ENCODE measurements around a stretch of chr5.

DNA sequence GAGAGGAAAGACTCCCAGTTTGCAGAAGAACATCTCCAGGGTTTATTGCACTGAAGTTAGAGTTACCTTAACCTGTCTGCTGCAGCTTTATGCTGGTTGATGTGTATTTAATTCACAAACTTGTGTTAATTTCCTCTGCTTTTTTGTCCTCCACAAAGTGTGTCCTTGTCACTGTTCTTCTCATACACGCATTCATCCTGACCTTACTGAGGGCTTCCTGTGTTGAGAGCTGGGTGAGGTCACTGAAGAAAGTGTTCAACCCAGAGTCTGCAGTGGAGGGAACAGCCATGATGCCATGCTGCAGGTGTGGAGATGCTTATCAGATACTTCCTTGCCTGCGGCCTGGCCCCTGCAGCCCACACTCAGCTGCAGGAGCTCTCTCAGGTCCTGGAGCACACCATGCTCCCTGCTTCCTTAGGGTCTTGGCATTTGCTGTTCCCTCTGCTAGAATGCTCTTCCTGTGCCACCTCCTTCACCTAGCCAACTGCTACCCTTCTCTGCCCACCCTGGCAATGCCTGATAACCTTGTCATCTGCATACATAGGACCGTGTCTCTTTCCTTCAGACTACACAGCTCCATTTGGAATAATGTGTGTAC lies 108.1 kb upstream of the SPRY4 start:
- PRO-cap, result no peak

DNA sequence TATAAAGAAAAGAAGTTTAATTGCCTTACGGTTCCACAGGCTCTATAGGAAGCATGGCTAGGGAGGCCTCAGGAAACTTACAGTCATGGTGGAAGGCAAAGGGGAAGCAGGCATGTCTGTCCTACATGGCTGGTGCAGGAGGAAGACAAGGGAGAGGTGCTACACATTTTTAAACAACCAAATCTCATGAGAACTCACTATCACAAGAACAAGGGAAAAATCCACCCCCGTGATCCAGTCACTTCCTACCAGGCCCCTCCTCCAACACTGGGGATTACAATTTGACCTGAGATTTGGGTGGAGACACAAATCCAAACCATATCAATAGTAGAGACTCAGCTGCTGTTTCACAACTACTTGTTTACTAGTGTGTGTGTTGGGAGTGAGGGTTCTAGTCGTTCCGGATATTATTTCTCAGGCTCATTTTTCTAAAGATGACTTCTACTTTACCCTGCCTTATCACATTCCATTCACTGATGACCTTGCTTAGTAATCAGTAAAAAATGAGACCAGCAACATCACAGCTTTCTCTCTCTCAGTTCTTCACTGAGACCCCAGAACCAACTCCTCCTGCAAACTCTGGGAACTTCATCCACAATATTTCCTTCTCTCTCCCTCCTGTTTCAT lies 121.3 kb upstream of the SPRY4 start:
- PRO-cap, result no peak

DNA sequence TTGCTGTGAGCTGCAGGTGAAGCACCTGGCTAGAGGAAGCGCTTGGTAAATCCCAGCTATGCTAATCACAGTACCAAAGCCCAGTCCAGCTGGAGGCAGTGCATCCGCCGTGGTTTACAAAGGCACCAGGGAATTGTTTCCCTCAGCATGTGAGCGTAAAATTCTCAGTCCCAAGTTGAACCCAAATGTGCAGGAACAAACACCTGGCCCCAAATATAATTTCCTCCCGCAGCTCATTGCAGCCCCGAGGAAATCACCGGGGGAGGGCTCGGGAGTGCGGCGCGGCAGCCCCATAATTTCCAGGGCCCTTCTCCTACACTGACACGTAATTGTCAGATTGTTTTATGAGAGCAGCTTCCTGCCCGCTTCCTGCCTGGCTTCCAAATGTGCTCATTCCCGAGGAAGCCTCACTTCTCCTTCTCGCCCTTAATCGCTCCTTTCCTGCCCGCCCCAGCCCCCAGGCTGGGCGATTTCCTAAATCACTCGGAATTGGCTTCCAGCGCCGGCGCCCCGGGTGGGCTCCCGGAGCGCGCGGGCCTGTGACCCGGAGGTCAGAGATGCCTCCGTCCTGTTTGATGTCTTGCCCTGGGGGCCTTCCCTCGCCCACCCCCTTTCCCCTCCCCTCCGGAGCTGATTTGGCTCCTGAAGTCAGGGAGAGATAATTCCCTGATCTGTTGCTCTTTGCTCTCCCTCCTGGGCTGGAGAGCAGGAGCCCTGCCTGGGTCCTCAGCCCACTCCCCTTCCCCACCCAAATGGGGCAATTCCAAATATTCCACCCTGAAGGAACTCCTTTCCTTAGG lies 134.3 kb downstream of the FGF1 start:
- PRO-cap, result bidirectional peak, plus-strand start at position 477 of the sequence, minus-strand start at position 320 of the sequence; unidirectional peak, minus-strand start at position 574 of the sequence

- PRO-cap, result no peak
Measured at GRCh38 chr5:142716071-142716487, 30.2 kb upstream of the FGF1 start.

DNA sequence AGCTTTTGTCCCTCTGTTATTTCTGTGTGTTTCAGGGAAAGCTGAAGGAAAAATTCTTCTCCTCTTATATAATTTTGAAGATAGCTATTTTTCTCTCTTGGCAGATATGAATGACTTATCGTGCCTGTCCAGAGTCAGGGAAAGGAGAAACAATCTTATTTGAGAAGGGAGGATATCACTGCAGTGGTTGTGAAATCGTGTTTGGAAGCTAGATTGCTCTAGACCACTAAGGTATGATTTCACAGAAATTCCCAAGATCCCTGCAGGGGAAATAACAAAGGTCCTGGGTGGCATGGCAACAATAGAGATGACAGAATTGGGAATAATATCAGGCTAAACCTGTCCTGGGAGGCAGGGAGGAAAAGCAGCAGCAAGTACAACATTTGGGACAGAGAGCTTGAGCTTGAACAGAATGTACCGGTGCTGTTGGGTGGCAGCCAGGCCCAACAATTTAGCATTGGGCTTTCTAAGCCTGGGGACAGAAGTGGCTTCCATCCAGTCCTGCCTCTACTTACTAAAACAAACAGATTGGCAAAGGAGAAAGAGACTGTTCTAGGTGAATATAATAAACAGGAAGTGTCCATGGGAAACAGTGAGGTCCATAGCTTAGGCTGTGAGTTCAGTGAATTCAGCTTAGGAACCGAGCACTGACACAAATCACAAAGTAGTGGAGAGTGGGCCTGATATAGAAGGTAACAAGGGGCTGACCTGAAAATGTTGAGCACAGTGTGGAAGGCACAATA lies 17.0 kb upstream of the ARHGAP26 start:
- PRO-cap, result bidirectional peak, plus-strand start at position 342 of the sequence, minus-strand start at position 185 of the sequence

DNA sequence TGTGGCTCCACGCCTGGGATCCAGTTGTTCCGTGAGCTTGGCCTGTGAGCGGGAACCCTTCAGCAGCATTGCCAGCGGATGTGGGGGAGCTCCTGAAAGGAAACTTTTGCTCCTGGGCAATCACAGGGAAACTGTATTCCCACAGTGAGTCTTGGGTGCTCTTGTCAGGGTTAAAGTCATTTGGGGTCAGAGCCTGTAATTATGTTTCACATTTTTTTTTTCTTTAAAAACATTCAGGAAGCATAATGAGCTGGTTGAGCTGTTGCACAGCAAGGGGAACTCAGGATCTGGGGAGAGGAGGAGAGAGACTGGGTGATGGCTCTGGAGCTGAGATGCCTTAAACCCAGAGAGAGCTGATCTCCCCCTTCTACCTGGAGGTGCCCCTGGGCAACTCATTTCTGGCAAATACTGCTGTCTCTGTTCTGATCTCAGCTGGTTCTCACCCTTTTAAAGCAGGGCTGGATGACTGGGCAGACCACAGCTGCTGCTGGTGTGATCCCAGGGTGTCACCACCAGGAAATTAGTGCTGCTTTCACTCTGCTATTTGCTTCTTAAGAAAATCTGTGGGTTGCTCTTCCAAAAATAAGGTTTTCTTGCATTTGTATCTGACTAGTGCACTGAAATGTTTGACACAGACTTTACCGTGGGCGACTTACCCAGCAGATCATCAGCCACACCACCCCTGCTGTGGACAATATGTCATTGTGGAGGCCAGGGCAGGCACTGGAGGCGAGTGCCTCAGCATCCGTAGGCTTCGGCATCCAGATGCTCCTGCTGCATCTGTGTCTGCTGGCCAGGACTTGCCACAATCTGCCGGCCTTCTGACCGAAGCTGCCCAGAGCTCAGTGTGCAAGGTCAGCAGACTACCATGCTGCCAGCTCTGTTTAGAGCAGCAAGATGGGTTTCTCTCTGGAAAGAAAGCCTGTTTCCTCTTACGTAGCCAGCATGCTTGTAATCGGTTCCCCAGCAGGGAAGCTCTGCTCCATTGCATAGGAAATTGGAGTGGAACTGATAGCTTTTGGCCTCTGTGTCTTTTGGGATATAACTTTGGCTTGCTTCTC lies 13.4 kb downstream of the ARHGAP26 start:
- PRO-cap, result no peak

GRCh38 chr5:142816934-142817527 lies 46.9 kb downstream of the ARHGAP26 start:
- PRO-cap, result no peak

DNA sequence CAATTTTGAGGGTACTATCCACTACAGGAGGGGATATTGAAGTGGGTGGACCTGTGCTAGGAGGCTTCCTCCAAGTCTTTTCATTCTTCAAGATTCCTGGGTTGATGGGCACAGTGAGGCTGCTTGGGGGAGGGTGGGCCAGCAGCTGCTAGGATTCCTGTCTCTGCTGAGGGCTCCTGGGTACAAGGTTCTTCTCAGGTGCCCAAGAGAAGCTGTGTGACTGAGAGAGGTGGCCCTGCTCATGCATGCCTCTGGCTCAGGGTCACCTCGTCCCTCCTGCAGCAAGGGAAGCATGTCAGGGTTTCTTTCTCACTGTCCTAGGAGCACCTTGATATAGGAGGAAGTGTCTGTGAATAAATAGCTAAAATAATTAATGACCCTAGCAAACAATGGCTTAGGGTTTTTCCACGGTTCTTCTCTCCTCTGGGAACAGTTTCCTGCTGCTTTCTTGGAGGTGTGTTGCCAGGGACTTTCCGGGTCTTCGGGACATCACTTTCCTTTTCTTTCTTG lies 87.1 kb downstream of the ARHGAP26 start:
- PRO-cap, result no peak

DNA sequence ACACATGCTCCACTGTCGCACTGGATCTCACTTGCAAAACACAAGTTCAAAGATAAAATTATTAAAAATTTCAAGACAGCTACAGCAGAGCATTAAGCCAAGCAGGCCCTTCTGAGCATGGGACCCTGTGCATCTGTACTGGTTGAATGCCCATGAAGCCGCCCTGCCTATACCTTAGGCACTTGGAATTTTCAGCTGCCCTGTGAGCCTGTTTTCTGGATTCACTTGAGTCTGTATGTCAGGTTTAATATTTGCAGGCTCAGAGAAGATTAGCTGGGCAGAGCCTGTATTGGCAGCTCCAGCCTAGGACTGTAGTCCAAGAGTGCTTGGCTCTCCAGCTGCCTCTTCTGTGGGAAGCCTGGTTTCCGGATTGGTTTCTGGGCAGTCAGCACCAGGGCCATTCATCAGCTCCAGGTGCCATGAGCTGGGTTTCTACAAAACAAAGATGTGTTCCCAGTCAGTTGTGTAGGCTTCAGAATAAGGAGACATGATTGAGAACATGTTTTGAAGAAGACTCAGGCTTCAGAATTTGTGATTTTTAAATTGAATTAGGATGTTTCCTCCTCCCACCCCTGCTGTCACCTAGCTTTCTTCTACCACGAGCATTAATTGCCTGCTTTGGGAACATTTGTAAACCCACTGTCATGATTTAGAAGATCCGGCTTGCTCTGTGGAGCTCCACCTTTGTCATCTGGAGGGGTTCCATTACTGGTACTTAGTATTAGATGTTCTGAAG lies 90.1 kb downstream of the ARHGAP26 start:
- PRO-cap, result no peak

GRCh38 chr5:142864114-142865256 lies 94.3 kb downstream of the ARHGAP26 start:
- PRO-cap, result no peak

DNA sequence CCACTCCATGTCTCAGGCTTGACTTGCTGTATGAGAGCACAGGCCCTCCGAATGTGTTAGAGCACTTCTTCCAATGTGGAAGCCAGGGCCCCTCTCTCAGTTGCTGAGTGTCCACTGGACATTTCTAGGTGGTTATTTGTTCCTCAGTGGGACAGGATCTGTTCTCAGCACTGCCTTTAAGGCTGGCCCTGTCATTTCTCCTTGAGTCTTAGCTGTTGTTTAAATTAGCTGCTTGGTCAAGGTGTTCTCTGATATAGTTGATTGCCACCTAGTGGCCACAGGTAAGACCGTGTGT lies 96.7 kb downstream of the ARHGAP26 start:
- PRO-cap, result no peak

DNA sequence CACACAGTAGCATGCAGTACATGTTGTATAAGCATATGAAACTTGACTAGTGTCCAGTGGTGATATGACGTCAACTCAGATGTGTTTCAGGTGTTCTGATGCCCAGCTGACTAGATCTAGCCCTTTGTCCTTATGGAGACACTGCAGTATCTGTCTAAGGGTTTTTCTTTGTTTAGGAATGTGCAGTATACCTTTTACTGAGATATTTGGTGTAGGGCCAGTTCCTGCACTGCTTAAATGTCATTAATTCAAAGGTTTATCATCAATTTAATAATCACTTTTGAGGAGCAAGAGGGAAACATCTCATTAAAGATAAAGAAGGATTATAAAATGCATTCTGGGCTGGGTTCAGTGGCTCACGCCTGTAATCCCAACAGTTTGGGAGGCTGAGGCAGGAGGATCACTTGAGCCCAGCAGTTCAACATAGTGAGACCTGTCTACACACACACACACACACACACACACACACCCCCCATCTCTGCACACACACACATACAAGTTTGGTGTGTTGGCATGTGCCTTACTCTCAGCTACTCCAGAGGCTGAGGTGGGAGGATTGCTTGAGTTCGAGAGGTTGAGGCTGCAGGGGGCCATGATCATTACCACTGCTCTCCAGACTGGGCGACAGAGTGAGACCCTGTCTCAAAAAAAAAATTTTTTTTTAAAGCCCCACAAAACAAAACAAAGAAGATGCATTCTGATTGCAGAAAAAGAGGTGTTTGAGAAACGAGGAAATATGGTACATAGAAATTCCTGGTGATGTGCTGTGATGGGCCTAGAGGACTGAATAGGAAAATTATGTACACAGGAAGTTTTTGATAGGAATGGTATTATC lies 184.7 kb downstream of the ARHGAP26 start:
- PRO-cap, result no peak

DNA sequence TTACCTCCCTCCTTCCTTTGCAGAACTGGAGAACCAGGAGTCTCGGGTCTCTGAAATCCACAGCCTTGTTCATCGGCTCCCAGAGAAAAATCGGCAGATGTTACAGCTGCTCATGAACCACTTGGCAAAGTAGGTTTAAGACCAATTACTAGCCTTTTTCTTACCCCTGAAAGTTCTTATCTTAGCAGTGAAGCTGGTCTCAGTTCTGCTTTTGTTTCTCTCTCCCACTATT lies 287.4 kb downstream of the ARHGAP26 start:
- PRO-cap, result no peak

DNA sequence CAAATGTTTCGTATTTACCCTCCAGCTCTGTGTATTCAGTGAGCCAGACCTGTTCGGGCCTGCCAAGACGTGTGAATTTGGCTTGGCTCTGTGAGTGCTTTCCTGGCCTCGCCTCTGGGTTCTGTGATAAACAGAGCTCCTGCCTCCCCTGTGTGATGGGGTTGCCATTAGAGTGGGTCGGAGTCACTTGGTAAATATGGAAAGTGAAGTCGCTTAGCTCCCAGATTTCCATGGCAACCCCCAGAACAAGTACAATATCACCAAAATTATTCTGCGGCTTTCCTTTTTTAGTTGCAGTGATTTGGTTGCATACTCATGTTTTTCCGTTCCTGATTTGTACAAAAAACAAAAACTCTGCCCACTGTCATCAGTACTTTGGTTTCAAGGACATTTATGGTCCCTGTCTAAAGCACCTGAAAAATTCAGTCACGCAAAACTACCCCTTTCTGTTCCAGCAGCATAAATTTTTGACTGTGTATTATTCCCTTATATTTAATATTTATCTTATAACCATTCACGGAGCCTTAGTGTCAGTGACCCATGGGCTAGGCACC lies 260.2 kb downstream of the NR3C1 start:
- PRO-cap, result no peak

- PRO-cap, result no peak
Measured at GRCh38 chr5:143207438-143208230, 195.9 kb downstream of the NR3C1 start.

- PRO-cap, result no peak
Measured at GRCh38 chr5:143214208-143214484, 189.3 kb downstream of the NR3C1 start.

GRCh38 chr5:143507141-143507686 lies 103.7 kb upstream of the NR3C1 start:
- PRO-cap, result no peak

DNA sequence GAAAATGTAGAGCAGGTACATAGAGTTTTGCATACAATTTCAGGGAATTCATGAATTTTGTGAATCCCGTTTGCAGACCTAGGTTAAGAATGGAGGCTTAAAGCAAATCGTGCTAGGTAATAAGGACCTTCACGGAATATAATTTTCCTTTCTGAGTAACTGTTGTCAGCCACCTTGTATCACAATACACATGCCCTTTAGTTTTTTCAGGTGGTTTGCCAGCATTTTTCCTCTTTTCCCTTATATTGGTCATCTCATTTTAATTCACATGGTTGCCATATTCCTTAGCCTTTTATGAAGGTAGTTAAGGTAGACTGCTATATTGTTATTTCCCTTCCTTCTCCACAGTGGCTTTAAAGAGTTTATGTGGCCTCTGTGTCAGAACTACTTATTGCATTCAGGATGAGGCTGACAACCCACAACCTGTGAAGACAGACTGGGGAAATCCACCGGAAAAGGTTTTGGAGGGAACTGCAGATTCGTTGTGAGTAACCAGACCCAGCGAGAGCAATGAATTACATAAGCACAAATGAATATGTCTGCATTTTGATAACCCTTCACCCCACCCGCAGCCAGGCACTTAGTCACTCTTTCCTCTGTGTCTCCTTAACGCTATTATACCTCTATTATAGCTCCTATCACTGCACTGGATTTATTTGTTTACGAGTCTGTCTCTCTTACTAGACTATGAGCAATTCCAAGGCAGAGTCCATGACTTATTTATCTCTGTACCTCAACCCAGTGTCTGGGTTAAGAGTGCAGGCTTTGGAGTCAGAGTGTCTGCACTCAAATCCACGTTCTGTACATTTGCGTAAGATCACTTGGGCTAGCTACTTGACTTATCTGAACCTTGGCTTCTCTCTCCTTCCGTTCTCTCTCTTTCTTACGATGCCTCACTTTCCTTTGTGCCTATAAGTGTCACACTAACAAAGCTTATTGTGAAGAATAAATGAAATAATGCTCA lies 19.1 kb downstream of the KCTD16 start:
- PRO-cap, result no peak

- PRO-cap, result bidirectional peak, plus-strand start at chr5:146447719, minus-strand start at chr5:146447749
Measured at GRCh38 chr5:146447428-146448051, 407 bp downstream of the TCERG1 start.

DNA sequence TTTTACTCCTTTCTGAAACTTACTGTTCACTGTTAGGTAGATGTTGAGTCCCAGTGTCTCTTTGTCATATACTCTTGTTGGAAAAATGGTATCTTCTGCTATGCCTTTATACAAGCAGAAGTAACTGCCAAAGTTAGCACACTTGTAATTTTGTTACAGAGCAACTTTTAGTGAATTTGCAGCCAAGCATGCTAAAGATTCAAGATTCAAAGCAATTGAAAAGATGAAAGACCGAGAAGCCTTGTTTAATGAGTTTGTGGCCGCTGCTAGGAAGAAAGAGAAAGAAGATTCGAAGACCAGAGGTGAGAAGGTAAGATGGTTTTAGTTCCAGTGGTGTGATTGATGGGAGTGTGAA lies 17.6 kb downstream of the GPR151 start:
- PRO-cap, result no peak